ENCODE measurements around the genes KANK3, OR7G1, ZNF559, ZNF177 and UBL5.

DNA sequence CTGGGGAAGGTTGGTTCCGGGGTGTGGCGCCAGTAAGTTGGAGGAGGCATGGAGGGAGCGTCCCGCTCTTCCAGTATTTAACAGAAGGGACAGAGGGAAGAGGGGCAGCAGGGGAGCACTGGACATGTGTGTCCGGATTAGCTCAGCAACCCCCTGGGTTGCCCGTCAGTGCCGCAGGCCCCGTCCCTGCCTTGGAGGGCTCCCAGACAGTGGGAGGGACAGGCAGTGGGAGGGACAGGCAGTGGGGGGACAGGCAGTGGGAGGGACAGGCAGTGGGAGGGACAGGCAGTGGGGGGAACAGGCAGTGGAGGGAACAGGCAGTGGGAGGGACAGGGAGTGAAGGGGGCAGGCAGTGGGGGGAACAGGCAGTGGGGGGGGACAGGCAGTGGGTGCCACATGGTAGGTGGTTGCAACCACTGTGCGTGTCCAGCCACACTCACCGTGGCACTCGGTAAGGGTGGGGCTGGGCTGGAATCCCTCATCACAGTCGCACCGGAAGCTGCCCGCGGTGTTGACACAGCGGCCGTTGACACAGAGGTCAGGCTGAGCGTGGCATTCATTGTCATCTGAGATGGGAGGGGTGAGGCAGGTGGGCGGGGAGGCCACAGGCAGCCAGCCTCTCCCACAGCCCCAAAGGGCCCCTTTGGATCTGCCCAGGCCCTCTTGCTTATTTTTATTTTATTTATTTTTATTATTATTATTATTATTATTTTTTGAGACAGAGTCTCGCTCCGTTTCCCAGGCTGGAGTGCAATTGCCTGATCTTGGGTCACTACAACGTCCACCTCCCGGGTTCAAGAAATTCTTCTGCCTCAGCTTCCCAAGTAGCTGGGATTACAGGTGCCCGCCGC is 33.4 kb downstream of the CCL25 start:
- PRO-cap = no peak
CAGE:
- cytosol, long polyA plus RNA = no peak
- long polyA plus RNA = no peak
- nucleus, long polyA plus RNA = no peak

DNA sequence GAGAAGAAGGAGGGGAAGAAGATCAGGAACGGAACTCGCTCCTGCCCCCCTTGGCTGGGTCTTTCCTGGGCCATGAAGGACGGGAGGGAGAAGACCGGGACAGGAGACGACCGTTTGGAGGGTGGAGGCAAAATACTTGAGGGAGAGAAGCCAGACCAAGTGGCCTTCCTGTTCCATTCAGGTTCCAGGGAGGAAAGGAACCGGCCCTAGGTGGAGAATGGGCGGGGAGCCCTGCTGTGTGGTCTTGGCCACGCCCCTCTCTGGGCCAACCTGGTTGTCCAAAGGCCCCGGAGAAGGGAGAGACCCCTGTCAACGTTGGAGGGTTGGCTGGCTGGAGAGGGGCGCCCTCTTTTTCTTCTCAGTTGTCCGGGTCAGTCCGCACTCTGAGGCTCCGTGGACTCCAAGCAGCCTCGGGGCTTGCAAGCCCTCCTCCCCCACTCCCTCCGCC is 891 bp downstream of the FBN3 start:
- PRO-cap = no peak
CAGE:
- cytosol, long polyA plus RNA = no peak
- long polyA plus RNA = no peak
- nucleus, long polyA plus RNA = no peak

DNA sequence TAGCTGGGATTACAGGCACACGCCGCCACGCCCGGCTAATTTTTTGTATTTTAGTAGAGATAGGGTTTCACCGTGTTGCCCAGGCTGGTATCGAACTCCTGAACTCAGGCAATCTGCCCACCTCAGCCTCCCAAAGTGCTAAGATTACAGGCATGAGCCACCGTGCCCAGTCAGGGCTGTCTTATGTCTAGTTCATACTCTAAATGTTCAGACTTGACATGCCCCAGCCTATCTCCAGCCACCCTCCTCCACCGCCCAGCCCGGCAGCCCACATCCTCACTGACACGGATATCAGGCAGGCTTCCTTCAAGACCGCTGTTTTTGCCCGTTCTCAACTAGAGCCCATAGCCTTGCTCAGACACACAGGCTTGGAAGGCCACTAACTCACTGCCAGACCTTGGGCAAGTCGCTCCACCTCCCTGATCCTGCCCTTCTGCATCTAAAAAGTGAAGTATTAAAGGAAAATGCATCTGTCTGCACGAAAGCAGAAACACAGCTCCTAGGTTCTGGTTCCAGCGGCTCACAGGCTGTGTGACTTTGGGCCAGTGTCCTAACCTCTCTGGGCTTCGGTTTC is 14.7 kb upstream of the CERS4 start:
- PRO-cap = no peak
CAGE:
- cytosol, long polyA plus RNA = no peak
- long polyA plus RNA = no peak
- nucleus, long polyA plus RNA = no peak

DNA sequence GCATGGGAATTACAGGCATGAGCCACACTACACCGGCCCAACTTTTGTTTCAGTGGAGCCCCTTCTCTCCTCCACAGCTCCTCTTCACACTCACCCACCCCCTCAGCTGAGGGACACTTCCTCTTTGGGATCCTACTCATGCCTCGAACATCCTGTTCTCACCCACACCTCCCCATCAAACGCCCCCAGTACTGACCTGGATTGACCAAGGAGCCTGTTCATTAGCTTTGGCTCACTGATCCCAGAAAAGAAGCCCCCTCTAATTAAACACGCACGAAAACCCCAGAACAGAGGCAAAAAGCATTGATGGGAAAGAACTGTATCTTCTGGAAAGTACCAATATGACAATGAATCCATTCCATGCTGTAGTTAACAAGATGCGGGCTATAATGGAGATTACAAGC is 12.6 kb upstream of the CERS4 start:
- PRO-cap = no peak
CAGE:
- cytosol, long polyA plus RNA = no peak
- long polyA plus RNA = no peak
- nucleus, long polyA plus RNA = no peak

DNA sequence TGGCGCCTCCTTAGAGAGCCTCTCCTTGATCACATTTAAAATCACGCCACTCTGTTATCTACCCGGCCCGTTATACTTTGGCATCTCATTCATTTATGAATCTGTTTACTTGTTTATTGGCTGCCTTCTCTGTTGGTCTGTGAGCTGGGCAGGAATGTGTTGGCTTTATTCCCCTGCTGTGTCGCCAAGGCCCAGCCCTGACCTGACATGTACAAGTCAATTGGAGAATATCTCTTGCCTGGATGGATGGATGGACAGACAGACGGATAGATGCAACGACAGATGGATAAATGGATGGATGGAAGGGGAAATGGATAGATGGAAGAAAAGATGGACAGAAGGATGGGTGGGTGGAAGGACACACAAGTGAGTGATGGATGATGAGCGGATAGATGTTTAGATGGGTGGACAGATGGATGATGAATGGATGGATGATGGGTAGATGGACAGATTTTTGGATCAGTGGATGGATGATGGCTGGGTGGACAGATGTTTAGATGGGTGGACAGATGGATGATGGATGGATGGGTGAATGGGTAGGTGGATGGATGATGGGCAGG is 39.0 kb downstream of the CERS4 start:
- PRO-cap = no peak
CAGE:
- cytosol, long polyA plus RNA = no peak
- long polyA plus RNA = no peak
- nucleus, long polyA plus RNA = no peak

DNA sequence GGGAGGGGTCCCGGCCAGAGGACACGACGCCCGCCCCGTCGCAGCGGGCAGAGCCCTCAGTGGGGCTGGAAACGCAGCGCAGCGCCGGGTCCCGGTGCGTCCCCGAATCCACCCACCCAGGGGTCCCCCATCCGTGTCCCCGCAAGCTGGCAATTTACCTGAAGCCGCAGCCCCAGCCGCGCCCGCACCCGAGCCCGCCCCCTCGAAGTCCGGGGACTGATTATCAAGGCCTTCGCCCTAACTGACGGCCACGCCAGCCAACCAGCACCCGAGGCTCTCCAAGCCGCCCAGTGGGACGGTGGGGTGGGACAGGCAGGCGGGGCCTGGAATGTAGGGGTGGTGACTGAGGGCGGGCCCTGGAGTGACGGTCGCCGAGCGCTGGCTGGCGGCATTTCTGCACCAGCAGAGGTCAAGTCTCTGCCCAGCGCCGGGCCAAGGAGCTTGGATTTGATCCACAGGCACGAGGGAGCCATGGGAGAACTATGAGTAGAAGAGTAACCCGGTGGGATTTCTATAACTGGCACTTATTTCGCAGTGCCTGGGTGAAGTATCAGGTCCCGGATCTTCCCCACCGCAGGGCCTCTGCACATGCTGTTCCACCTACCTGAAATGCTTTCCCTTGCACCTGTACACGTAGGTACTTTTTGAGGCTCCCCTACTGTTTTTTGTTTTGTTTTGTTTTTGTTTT is at the start of gene KANK3:
TSS of gene KANK3 (minus strand) at position 196 of the 688 bp plus-strand sequence.
- PRO-cap = bidirectional peak, plus-strand start at position 361 of the sequence, minus-strand start at position 196 of the sequence
CAGE:
- cytosol, long polyA plus RNA = no peak
- long polyA plus RNA = no peak
- nucleus, long polyA plus RNA = no peak

- PRO-cap = no peak
CAGE:
- cytosol, long polyA plus RNA = no peak
- long polyA plus RNA = no peak
- nucleus, long polyA plus RNA = no peak
These were observed 1.9 kb downstream of the ANGPTL4 start for GRCh38 chr19:8365734-8366334.

- PRO-cap = no peak
CAGE:
- cytosol, long polyA plus RNA = no peak
- long polyA plus RNA = no peak
- nucleus, long polyA plus RNA = no peak
These were observed 14.7 kb downstream of the PRAM1 start for GRCh38 chr19:8487359-8488467.

DNA sequence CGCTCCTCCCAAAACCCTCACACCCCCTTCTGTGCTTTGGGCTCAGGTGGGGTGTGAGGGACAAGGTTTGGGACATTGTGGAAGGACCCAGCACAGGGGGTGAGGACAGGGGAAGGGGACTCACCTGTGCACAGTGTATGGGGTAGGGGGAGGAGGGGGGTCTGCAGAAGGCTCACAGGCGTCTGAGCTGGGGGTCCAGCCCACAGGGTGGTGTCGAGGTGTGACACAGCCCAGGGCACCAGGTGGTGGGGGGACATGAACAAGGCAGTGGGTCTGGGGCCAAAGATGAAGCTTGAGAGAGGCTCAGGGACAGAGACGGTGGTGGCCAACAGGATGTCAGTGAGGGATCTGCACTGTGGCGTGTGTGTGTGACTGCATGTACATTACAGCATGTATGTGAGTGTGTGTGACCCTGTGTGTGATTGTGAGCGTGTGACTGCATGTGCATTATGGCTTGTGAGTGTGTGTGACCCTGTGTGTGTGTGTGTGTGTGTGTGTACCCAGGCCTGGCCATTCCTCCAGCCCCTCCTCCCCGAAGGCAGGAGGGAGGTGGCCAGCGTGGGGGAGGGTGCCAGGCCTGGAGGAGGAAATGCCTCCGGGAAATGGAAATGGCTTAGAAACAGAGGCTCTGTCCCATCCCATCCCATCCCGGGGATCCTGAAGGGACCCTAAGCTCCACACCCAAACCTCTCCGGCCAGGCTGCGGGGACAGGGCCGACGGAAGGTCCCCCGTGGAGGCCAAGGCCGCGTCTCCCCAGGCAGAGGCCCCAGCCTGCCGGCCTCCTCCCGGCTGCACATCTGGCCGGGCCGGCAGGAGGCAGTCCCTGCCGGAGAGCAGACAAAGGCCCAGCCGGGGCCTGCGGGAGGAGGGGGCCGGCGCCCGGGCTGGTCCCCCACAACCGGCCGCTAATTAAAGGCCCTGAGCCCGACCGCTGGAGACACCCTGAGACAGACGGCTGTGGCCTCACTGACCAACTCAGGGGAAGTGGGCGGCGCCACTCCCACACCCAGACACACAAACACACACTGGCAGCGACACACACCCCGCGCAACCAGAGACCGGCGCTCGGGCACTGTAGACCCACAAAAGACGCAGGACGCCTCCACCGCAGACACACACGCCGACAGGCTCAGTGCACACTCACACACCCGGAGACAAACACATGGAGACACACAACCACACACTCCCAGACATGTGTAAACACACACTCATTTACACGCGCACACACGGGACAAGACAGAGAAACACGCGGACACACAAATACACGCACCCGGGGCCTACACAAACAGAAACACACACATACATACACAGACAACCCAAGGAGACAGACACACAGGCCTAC is 1.3 kb downstream of the ADAMTS10 start:
- PRO-cap = no peak
CAGE:
- cytosol, long polyA plus RNA = no peak
- long polyA plus RNA = start-site peak on the plus strand centred at position 1,117 of the sequence, 71 bp wide, 17 and 11 reads in 2 replicates
- nucleus, long polyA plus RNA = start-site peak on the plus strand centred at position 1,047 of the sequence, 75 bp wide, 12 and 5 reads in 2 replicates

DNA sequence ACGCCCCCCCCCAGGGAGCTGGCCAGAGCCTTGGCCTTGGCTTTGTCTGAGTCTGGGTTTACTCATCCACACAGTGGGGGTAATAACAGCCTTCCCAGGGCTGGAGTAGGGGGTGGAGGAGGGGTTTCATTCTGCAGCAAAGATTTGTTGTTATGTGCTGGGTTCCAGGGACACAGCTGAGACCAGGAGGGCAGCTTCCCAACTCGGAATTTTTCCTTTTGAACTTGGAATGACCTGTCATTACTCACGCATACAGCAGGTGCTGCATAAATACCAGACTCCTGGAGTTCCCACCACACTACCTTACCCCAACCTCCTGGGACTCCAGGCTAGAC is 1.4 kb upstream of the ADAMTS10 start:
- PRO-cap = no peak
CAGE:
- cytosol, long polyA plus RNA = no peak
- long polyA plus RNA = no peak
- nucleus, long polyA plus RNA = no peak

DNA sequence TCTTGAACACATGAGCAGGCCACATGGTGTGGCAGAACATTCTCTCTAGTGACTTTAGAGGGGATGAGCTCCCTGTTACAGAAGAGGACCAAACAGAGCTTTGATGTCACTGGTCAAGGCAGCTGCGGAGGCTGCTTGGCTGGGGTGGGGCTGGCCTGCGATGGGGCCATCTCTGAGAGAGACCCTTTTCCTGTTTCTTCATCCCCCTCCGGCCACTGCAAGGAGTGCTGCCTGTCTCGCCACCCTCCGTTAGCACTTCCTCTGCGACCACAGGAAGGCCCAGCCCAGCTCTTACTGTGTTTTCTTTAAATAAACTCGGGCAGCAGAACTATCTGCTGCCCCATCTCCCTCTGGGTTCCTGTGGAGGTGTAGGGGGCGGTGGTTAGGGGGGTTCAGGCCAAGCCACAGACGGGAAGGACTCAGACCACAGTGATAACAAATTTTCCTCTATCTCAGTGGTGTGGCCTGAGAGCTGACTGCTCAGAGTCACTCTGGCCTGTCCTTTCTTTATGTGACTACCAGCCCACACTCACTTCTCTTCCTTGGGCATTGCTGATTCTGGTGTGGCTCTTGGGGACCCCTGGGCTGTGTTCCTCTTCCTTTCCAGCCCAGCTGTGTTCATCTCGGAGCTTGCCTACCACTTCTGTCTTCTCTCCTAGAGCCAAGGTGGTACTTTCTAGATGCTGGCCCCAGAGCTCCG is 27.4 kb downstream of the ACTL9 start:
- PRO-cap = no peak
CAGE:
- cytosol, long polyA plus RNA = no peak
- long polyA plus RNA = no peak
- nucleus, long polyA plus RNA = no peak

GRCh38 chr19:8831557-8832156 is 447 bp downstream of the ZNF558 start:
- PRO-cap = no peak
CAGE:
- cytosol, long polyA plus RNA = no peak
- long polyA plus RNA = no peak
- nucleus, long polyA plus RNA = no peak

GRCh38 chr19:9115692-9116049 is at the start of gene OR7G1:
Gene OR7G1, minus strand, starts transcription at chr19:9115763.
- PRO-cap = no peak
CAGE:
- cytosol, long polyA plus RNA = no peak
- long polyA plus RNA = no peak
- nucleus, long polyA plus RNA = no peak

GRCh38 chr19:9149289-9149851 is 9.2 kb downstream of the ZNF317 start:
- PRO-cap = no peak
CAGE:
- cytosol, long polyA plus RNA = no peak
- long polyA plus RNA = no peak
- nucleus, long polyA plus RNA = no peak

DNA sequence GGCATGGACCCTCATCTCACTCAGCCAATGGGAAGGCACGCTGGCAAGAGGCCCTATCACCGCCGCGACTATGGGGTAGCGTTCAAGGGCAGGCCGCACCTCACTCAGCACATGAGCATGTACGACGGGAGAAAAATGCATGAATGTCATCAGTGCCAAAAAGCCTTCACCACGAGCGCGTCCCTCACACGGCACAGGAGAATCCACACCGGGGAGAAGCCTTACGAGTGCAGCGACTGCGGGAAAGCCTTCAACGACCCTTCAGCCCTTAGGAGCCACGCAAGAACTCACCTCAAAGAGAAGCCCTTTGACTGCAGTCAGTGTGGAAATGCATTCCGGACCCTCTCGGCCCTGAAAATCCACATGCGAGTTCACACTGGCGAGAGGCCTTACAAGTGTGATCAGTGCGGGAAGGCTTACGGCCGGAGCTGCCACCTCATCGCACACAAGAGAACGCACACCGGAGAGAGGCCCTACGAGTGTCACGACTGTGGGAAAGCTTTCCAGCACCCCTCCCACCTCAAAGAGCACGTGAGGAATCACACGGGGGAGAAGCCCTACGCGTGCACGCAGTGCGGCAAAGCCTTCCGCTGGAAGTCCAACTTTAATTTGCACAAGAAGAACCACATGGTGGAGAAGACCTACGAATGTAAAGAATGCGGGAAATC is 18.5 kb upstream of the OR7D2 start:
- PRO-cap = no peak
CAGE:
- cytosol, long polyA plus RNA = no peak
- long polyA plus RNA = no peak
- nucleus, long polyA plus RNA = no peak

- PRO-cap = bidirectional peak, plus-strand start at chr19:9324397, minus-strand start at chr19:9324077
CAGE:
- cytosol, long polyA plus RNA = start-site peak on the plus strand at chr19:9324197-9324226, 22 and 31 reads in 2 replicates
- long polyA plus RNA = start-site peak on the plus strand at chr19:9324194-9324319, 85 and 24 reads in 2 replicates
- nucleus, long polyA plus RNA = no peak
These were observed at the start of gene ZNF559 for GRCh38 chr19:9323686-9324589. Gene ZNF559, plus strand, starts transcription at chr19:9324179.

GRCh38 chr19:9362854-9363475 is at the start of gene ZNF177:
Gene ZNF177, plus strand, starts transcription at chr19:9363013.
- PRO-cap = no peak
CAGE:
- cytosol, long polyA plus RNA = no peak
- long polyA plus RNA = no peak
- nucleus, long polyA plus RNA = no peak

- PRO-cap = no peak
CAGE:
- cytosol, long polyA plus RNA = no peak
- long polyA plus RNA = no peak
- nucleus, long polyA plus RNA = no peak
These were observed 12.3 kb downstream of the ZNF266 start for GRCh38 chr19:9423119-9423497.

- PRO-cap = bidirectional peak, plus-strand start at chr19:9827918, minus-strand start at chr19:9827819
CAGE:
- cytosol, long polyA plus RNA = start-site peak on the plus strand at chr19:9827892-9827947, 231 and 209 reads in 2 replicates
- long polyA plus RNA = start-site peak on the plus strand at chr19:9827912-9827948, 190 and 92 reads in 2 replicates
- nucleus, long polyA plus RNA = no peak
These were observed at the start of gene UBL5 for GRCh38 chr19:9827058-9828036. Gene UBL5, plus strand, starts transcription at chr19:9827918.

- PRO-cap = no peak
CAGE:
- cytosol, long polyA plus RNA = no peak
- long polyA plus RNA = no peak
- nucleus, long polyA plus RNA = no peak
These were observed 22.6 kb downstream of the OLFM2 start for GRCh38 chr19:9913503-9914345.